ENCODE measurements around a stretch of chr3.

GRCh38 chr3:13348982-13349759 lies 71.0 kb downstream of the NUP210 start:
- PRO-cap, 2 experiments, result no peak in any of the 2 experiments

GRCh38 chr3:13416289-13416649 lies 3.9 kb downstream of the NUP210 start:
- PRO-cap, 2 experiments, result no peak in any of the 2 experiments

DNA sequence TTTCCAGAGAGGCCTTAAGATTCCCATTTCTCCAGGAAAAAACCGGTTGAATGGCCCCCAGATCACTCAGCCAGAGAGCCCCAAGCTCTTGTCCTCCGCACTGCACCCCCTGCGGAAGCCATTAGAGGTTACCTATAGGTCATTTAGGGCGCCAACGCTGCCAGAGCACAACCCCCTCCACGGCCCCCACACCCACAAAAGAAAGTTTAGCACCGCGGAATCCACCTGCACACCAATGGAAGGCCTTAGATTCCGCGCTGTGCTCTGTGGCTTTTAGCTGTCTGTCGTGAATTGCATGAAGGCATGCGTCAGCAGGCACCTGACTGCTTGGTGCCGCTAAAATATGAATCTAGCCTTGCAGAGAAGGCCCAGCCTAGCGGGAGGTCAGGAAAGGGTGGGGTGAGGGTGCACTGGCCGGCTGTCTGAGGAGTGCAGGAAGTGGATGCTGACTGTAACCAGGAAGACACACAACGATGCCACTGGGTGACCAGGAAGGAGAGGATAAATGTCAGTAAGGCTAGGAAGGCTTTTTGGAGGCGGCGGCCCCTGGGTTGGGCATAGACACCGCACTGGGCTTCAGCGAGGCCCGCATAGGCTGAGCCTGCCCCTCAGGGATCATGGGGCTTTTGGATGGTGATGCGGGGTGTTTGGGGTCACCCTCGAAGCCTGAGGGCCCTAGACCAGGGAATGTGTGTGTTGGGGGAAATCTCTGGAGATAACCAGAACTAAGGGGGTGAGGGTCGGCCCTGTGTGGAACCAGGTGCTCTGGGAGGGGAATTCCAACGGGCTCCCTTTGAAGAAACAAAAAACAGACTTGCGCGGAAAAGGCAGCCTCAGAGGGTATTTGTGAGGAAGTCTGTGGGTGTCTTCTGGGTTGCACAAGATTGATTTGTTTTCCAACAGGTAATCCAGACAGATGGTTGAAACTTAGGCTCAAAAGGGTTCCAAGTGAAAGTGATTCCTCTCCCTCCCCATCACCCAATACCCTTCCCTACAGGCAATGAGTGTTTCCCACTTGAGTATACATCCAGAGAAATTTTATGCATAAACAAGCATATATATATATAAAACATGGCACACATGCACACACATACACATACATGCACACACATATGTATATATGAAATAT lies 1.1 kb upstream of the NUP210 start:
- PRO-cap, 2 experiments, result peak in 1 of 2 experiments; most common plus-strand start position 470 of the sequence (in 1); most common minus-strand start position 237 of the sequence (in 1)

DNA sequence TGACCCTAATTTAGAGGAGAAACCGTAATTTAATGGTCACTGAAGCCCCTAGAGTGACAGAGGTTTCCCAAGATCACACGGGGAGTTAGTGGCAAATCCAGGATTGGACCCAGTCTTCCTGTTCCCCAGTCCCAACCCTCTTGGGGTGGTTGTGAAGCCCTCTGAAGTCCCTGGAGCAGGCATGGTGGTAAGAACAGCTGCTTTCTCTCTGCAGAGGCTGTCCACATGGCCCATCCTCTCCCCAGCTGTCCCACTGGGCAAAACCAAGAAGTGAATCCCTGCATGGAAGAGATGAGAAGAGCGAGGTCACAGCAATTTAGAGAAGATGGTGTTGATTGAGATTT lies 14.9 kb upstream of the HDAC11 start:
- PRO-cap, 2 experiments, result no peak in any of the 2 experiments

DNA sequence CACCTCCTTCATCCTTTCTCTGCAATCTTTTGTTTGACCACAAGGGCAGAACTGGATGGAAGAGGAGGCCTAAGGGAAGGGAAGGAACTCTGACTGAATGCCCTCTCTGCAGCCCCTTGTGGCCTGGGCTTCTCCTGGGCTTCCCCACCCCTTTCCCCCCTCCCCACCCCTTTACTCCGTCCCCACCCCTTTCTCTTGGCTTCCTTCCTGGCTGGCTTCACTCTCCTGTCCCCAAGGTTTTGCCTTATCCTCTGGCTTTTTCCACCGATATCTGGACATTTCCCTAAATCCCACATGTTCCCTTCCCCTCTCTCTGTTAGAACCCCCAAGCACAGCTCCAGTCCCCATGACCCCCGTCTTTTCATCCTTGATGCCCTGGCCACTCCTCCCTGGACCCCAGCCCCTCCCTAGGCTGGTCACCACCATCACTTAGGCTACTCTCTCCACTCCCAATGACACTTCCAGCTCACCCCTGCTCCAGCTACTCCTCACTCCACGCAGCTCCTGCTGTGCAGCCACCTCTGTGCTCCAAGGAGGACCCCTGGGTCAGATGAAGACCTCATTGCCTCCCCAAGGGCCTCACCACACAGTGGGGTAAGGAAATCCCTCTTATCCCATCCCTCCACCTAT lies 20.2 kb upstream of the FBLN2 start:
- PRO-cap, 2 experiments, result no peak in any of the 2 experiments

DNA sequence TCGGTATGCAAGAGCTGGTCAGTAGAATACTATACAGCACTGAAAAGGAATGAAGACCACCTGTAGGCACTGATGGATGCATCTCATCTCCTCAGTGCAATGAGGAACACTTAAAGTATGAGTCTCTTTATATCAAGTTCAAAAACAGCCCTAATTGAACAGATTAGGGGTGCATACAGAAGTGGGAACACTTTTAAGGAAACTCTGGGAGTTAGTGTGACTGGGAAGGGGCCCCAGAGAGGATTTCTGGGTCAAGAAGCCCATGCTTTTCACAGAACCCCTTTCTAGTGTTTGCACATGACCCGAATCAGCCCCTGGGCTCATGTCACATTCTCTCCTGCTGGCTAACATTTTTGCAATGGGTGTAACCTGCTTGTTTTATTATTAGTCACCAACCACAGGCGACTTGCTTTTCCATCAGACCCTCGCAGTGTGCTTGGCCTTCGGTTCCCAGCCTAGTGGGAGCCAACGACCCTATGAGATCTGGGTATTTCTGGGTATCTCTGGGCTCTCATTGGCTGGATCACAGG lies 11.2 kb upstream of the FBLN2 start:
- PRO-cap, 2 experiments, result no peak in any of the 2 experiments

- PRO-cap, 2 experiments, result no peak in any of the 2 experiments
Observed at GRCh38 chr3:14130129-14130599, 5.3 kb downstream of the TMEM43 start.

- PRO-cap, 2 experiments, result no peak in any of the 2 experiments
Observed at GRCh38 chr3:14141366-14142291, 16.8 kb downstream of the TMEM43 start.

GRCh38 chr3:14147272-14148504 lies 22.8 kb downstream of the TMEM43 start:
- PRO-cap, 2 experiments, result no peak in any of the 2 experiments

DNA sequence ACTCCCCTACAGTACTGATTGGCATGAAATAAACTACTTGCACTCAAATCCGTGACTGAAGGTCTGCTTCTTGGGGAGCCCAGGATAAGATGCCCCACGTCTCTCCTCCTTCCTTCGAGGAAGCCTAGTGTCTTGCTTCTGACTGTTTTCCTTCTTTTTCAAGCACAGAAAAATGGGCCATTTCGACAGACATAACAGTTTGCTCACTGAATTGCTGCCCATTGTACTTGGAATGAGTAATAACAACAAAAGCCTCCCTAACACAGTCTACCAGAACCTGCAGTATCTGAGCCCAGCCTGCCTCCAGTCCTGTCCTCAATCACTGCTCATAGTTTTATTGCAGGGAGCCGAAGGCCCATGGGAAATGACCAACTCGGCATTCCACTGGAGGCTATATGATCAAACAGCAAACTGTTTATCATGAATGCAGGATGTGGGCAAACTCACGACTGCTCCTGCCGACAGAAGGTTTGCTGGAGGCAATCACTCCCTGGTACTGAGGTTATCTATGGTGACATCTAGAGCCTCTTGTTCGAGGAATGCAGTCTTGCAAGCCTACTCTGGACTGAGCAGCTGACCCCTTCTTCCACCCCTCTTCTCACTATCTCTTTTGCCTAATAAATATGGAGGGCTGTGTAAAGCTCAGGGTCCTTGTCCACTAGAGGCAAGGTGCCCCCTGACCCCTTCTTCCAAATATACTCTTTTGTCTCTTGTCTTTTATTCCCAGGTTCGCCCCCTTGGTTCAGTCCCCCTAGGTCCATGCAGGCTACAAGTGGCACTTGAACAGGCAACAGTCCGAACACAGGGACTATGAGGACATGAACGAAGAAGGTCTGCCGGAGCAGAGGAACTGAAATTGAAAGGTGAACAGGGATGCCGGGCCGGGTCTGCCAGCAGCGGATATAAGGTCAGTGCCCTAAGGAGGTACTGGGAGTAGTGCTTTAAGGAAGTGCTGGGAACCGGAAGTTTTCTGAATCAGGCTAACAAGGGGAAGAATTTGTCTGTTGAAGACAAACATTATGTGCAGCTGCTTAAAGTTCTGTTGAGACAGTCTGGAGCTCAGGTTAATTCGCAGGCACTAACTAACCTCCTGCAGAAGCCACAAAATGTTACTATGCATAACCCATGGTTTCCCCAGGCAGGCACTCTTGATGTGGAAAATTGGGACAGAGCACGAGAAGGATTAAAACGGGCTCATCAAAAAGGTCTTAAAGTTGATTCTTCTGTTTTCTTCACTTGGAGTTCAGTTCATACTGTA lies 46.5 kb downstream of the LSM3 start:
- PRO-cap, 2 experiments, result no peak in any of the 2 experiments

GRCh38 chr3:14358379-14358962 lies 43.9 kb upstream of the SLC6A6 start:
- PRO-cap, 2 experiments, result no peak in any of the 2 experiments

GRCh38 chr3:14369539-14370412 lies 32.6 kb upstream of the SLC6A6 start:
- PRO-cap, 2 experiments, result no peak in any of the 2 experiments

- PRO-cap, 2 experiments, result no peak in any of the 2 experiments
Observed at GRCh38 chr3:14404623-14404990, 2.2 kb downstream of the SLC6A6 start.

DNA sequence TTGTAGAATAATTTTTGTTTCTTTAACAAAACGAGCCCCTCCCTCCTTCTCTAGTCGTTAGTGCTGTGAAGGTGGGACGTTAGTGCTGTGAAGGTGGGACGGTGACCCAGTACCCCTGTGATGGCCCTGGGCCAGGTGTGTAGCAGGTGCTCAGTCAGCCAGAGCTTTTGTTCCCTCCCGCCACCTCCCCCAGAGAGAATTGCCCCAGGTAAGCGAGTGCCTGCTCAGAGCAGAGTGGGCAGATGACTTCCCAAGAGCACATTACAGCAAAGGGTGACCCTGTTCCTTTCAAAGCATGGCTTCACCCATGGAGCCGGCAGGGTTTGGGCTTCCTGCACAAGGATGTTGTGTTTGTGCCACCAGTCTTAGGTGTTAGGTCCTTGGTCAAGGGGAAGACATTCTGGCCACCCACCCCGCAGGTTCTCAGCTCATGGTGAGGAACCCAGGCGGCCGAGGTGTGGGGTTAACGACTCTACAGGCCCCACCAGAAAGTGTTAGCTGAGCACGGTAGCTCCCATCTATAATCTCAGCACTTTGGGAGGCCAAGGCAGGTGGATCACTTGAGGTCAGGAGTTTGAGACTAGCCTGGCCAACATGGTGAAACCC lies 30.7 kb downstream of the SLC6A6 start:
- PRO-cap, 2 experiments, result no peak in any of the 2 experiments

- PRO-cap, 2 experiments, result no peak in any of the 2 experiments
Observed at GRCh38 chr3:14521977-14522861, 17.9 kb downstream of the GRIP2 start.

DNA sequence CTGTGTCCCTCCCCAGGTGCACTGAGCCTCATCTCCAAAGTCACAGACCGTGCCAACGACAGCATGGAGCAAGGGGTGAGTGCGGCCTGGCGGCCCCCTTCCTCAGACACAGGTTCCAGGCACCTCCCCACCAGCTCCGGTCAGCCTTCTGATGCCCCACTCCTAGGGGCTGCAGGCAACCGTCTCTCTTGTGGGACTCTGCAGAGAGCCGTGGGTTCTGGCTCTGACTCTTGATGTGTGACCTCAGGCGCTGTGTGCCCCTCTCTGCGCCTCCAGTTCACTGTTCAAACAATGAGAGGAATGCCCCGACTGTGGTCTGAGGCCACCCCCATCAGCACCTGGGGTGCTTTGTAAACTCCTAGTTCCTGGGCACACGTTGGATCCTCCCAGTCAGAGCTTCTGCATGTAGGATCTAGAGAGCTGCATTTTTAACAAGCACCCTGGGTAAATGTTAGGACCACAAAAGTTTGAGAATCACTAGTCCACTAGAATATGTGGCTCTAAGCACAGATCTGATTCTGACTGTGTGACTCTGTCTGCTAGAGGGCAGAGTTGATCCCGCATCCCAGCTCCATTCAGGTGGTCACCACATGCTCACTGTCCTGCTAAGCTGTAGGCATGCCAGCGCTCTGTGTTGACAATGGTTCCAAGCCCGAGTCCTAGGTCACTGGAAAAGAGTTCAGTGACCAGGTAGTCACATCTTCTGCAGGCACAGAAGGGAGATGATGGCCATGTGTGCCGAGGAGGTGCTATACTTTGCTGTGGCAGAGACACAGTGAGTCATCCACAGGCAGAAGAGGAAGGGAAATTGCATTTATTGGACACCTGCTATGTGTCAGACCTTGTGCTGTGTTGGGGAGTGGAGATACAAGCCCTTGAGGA lies 46.2 kb upstream of the NR2C2 start:
- PRO-cap, 2 experiments, result no peak in any of the 2 experiments

- PRO-cap, 2 experiments, result no peak in any of the 2 experiments
Observed at GRCh38 chr3:15020707-15020949, 44.5 kb downstream of the MRPS25 start.

GRCh38 chr3:15022854-15023628 lies 42.1 kb downstream of the MRPS25 start:
- PRO-cap, 2 experiments, result no peak in any of the 2 experiments

DNA sequence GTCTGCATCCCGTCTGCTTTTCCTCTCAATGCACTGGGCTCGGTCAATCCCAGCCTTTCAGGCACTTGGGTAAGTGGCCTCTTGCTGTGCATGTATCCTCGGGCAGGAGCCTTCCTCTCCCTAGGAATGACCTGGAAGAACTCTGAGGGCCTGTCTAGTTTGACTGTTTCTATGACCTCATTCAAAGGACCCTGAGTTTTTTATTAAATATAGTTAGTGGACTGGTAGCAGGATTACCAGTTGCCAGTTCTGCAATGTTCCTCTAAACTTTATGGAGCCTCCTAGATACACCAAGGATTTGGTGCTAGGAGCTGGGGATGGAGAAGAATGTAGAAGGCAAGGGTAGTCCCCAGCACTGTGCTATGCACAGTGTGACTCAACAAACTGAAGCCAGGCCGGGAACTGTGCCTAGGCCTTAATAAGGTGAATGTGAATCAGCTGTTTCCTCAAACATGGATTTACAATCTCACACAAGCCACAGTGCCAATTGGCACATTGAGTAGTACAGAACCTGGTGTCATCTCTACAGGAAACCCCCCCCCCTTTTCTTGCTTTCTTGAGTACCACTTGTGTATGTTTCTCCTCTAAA lies 32.6 kb downstream of the MRPS25 start:
- PRO-cap, 2 experiments, result no peak in any of the 2 experiments

DNA sequence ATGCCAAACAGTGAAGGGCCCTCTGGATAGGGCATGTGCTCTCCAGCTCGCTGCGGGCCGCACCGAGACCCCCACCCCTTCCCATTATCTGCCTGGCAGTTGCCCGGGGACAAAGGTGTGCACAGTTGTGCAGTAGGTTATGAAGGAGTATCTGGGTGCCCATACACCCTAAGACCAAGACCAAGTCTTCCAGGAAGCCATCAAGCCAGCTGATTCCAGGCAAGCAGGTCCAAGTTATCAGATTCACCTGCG lies 1.4 kb downstream of the MRPS25 start:
- PRO-cap, 2 experiments, result no peak in any of the 2 experiments

Measured in Colon Carcinoma Metastatic in the Lung (tissue), 2 donors.